NCI-H460 (cell line): ENCODE measurements around the genes SPINK13 and PCYOX1L.

DNA sequence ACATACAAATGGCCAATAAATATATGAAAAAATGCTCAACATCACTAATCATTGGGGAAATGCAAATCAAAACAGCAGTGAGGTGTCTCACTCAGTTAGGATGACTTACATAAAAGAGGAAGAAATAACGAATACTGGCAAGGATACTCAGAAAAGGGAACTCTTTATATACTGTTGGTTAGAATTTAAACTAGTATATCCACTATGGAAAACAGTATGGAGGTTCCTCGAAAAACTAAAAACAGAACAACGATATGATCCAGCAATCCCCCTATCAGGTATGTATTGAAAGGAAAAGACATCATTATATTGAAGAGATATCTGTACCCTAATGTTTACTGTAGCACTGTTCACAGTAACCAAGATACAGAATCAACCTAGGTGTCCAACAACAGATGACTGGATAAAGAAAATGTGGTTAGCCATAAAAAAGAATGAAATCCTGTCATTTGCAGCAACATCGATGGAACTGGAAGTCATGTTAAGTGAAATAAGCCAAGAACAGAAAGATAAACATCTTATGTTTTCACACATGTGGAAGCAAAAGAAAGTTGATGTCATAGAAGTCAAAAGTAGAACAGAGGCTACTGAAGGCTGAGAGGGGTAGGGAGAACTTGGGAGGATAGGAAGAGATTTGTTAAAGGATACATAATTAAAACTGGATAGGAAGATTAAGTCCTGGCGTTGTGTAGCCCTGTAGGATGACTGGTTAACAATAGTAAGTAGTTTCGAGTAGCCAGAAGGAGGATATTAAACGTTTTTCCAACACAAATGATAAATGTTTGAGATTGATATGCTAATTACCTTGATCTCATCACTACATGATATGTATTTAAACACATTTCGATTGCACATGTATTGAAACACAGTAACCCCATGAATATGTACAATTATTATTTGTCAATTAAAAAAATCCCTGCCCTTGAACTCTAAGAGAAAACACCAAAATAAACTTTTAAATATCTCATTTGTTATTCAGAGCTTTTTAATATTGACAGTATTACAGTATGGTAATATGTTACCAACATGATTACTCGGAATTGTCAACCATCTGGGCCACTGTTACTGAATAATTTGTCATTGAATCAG is 27.2 kb downstream of the GPR151 start:
RAMPAGE:
- cytosol, long total RNA: no peak
- long total RNA: no peak
- nucleus, long total RNA: no peak

DNA sequence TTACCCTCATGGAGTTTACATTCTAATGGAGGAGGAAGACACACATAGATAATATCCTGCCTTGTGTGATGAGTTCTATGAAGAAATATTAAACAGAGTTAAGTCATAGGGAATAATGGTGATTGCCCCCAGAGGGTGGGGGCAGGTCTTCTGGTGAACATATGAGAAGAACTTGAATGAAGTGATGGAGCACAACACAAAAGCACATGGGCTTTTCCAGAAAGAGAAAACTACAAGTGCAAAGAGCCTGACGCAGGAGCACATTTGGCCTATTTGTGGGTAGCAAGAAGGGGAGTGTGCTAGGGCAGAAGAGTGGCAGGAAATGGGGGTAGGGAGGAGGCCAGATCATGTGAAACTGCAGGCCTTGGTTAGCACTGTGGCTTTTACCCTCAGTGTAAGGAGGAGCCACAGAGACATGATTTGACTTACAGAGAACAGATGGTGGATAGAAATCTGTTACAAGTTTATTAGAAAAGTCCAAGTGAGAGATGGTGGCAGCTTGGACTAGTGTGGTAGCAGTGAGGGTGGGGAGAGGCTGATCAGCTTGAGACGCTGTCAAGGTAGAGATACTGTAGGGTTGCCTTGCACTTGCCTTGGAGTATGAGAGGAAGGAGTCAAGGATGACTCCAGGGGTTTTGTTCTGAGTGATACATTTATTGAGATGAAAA is 126.8 kb downstream of the PPP2R2B start:
RAMPAGE:
- cytosol, long total RNA: no peak
- long total RNA: no peak
- nucleus, long total RNA: no peak

DNA sequence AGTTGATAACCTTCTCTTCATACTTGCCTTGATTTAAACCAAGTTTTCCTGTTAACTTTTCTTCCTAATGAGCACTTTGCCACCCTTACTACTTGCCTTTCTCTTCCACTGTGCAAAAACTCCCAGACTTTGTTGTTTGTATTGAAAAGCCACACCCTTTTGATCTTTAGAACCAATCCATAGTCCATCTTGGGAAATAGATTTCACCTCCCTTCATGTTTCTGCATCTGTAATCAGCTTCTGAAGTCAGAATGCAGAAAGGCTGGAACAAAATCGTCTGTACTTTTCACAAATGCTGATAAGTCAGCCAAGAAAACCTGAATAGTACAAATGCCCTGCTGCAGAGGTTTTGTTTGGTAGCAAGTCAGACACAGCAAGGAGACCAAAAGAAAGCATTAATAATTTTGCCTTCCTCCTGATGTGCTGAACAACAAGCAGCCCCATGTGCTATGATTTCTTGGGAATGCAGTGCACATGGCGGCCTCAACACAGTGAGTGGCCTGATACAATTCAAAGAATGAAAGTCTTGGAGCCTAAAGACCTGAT is 59.3 kb upstream of the STK32A start:
RAMPAGE:
- cytosol, long total RNA: no peak
- long total RNA: no peak
- nucleus, long total RNA: no peak

DNA sequence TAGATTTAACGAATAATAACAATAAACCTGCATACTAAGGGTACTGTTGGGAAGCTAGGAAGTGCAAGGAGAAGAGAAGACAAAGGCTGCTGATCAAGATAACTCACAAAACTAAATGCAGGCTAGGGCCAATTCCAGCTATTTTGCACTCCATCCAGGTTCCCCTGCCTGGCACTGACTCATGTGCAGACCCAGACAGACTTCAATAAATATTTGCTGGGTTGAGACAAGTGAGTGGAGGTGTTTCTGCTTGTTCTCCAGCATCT is 320 bp downstream of the STK32A start:
RAMPAGE:
- cytosol, long total RNA: no peak
- long total RNA: no peak
- nucleus, long total RNA: no peak

DNA sequence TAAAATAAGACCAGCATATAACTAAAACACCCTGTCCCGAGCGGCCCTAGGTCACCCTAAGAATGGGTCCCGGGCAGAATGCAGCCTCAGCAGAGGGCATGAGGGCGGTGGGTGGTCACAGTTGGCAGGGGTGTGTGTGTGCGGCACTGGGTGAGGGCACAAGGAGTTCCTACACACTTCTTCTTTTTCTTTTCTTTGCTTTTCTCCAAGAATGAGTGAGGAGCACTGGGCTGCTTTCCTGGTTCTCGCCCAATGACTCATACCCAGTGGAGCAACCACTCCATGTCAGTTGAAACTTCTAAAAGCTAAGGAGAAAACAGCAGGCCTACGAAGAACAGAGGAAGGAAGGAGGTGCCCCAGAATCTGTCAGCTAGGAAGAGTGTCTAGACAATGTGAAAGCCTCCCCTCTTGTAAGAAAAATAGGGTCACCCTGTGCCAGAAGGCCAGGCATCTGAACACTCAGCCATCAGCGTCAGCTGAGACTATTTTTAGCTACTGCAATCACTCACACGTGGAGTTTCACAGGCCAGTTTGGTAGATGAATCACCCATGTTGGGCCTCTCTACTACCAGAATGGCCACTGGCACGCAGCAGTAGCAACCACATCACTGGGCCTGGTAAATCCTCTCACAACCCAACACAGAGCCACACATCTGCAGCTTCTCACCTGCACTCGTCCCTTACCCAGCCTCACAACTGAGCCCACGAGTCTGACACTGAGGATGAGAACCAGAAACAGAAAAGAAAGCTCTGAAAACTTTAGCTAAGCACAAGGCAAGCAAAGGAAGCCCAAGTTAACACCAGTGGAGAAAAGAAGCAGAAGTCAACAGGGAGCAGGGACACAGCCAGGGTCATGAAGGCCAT is 105.7 kb downstream of the DPYSL3 start:
RAMPAGE:
- cytosol, long total RNA: no peak
- long total RNA: no peak
- nucleus, long total RNA: no peak

RAMPAGE:
- cytosol, long total RNA: no peak
- long total RNA: no peak
- nucleus, long total RNA: no peak
These were observed 54.6 kb downstream of the DPYSL3 start for GRCh38 chr5:147454995-147455899.

GRCh38 chr5:147560843-147561400 is 51.1 kb upstream of the DPYSL3 start:
RAMPAGE:
- cytosol, long total RNA: no peak
- long total RNA: no peak
- nucleus, long total RNA: no peak

GRCh38 chr5:147659396-147659777 is 123.1 kb downstream of the JAKMIP2 start:
RAMPAGE:
- cytosol, long total RNA: no peak
- long total RNA: no peak
- nucleus, long total RNA: no peak

RAMPAGE:
- cytosol, long total RNA: no peak
- long total RNA: no peak
- nucleus, long total RNA: no peak
These were observed 30.3 kb downstream of the SPINK5 start for GRCh38 chr5:148093935-148094529.

RAMPAGE:
- cytosol, long total RNA: no peak
- long total RNA: no peak
- nucleus, long total RNA: no peak
These were observed at the start of gene SPINK13 for GRCh38 chr5:148268514-148269096. SPINK13 (plus strand) TSS chr5:148268794.

RAMPAGE:
- cytosol, long total RNA: no peak
- long total RNA: no peak
- nucleus, long total RNA: no peak
These were observed 33.1 kb downstream of the FBXO38 start for GRCh38 chr5:148416805-148417384.

DNA sequence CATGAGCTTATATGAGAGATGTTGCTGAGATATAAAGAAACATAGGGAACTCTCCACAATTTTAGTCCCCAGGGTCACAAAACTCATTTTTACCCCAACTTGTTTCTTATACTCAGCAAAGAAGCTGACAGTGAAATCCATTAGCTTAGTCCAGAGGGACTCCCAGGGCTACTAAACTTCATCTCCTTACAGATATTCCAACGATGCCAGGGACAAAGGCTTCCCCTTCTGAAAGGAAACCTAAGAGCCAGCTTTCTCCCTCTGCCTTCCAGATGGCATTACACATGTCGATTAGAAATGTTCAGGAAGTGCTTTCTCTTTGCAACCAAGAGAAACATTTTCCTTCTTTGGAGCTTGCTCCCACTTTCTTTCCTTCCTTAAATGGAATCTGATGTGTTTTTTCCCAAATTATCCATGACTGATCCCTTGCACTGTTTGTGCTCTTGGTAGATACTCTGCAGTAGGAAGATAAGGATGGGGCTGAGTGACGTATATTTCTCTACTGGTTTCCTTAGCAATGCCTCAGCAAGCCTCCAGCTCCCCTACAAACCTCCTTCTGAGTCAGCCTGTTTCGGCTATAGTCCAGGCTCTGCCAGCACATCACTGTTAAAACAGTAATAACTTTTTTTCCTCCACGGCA is 42.9 kb upstream of the HTR4 start:
RAMPAGE:
- cytosol, long total RNA: no peak
- long total RNA: no peak
- nucleus, long total RNA: no peak

DNA sequence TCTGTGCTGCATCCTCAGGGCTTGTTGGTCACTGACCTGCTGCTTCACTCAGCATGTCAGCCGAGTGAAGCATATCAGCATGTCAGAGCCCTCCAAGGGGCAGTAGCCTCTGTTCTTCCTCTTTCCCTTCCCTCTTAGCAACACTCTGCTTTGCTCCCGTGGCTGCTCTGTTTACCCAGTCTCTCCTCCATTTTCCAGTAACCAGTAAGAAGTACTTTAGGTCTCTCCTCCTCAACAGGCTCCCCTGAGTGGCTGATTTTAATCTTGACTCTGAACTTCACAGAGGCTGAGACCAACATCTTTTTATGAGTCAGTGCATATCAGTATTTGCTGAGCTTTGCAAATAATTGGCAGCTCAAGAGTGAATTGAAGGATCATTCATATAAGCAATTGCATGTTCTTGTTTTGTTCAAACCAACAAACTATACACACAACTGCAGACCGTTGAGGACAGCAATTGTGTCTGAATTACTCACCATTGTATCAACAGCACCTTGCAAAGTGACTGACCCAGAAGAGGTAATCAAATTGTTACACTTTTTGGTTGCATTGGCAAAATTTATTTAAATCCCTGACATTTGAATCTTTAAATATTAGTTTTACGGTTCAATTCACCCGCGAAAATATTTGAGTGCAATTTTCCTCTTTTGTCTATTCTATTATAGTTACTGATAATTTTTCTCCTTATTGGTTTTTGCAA is 18.4 kb upstream of the ADRB2 start:
RAMPAGE:
- cytosol, long total RNA: no peak
- long total RNA: no peak
- nucleus, long total RNA: no peak

RAMPAGE:
- cytosol, long total RNA: no peak
- long total RNA: no peak
- nucleus, long total RNA: no peak
These were observed 22.0 kb downstream of the ADRB2 start for GRCh38 chr5:148848202-148848998.

DNA sequence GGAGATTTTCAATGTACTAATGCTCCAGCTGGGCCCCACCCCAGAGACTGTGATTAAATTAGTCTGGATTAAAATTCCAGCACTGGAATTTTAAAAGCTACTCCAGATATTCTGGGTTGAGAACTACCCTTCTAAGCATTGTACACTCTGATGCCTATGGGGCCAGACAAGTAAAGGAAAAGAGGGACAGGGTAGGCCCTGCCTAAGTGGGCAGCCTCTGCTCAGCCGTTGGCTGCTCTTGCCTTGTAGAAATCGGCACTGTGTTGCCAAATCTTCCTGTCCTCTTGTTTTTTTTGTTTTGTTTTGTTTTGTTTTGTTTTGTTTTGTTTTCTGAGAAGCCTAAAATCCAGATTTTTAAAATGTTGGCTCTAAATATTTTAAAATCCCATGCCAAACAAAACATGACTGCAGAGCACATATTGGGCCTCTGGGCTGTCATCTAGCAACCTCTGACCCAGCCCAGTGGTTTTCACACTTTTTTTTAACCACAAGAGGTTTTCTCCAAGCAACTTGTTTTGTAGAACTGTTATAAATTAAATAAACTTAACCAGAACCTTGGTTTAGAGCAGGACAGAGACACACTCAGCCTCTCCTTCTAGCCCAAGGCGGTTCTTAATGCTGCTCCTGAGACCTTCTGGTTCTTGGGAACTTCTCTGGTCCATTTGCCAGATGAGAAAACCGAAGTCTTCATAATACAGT is 29.1 kb downstream of the ADRB2 start:
RAMPAGE:
- cytosol, long total RNA: no peak
- long total RNA: no peak
- nucleus, long total RNA: no peak

DNA sequence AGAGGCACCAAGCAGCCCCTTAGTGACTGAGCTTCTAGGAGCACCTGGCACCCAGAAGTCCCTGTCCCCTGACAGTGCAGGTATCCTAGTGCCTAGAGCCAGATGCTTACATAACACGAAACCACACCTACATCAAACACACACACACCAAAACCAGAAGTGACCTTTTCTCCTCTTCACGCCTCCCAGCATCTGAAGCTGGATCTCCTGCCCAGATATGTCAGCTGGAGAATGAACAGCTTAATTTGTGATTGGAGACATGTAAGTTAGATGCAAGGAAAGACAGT is 89.0 kb downstream of the ADRB2 start:
RAMPAGE:
- cytosol, long total RNA: no peak
- long total RNA: no peak
- nucleus, long total RNA: no peak

RAMPAGE:
- cytosol, long total RNA: no peak
- long total RNA: no peak
- nucleus, long total RNA: no peak
These were observed 94.5 kb downstream of the ADRB2 start for GRCh38 chr5:148920887-148921273.

DNA sequence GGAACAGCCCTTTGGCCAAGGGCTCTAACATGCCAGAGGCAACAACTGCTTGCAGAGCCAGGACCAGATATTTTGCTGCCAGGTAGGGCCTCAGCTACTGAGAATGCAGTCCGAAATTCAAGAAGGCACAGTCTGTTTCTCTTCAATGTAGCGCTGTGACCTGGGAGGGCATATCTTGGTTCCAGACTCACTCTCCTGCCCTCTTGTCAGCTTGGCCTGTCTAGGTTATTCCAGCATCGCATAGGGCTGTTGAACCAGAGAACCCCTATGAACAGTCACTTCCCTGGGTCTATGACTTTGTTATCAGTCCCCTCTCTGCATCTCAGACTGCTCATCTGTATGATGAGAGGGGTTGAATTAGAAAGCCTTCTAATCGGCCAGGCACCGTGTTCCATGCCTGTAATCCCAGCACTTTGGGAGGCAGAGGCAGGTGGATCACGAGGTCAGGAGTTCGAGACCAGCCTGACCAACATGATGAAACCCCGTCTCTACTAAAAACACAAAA is 1.5 kb downstream of the ABLIM3 start:
RAMPAGE:
- cytosol, long total RNA: no peak
- long total RNA: no peak
- nucleus, long total RNA: no peak

RAMPAGE:
- cytosol, long total RNA: no peak
- long total RNA: no peak
- nucleus, long total RNA: no peak
These were observed 9.1 kb downstream of the AFAP1L1 start for GRCh38 chr5:149280610-149281247.

RAMPAGE:
- cytosol, long total RNA: no peak
- long total RNA: no peak
- nucleus, long total RNA: no peak
These were observed at the start of gene PCYOX1L for GRCh38 chr5:149357448-149358345. PCYOX1L (plus strand) TSS chr5:149358046.